PFSK-1 (cell line): Measurements from ENCODE around the genes CHEK1, PATE4 and DDX25.

DNA sequence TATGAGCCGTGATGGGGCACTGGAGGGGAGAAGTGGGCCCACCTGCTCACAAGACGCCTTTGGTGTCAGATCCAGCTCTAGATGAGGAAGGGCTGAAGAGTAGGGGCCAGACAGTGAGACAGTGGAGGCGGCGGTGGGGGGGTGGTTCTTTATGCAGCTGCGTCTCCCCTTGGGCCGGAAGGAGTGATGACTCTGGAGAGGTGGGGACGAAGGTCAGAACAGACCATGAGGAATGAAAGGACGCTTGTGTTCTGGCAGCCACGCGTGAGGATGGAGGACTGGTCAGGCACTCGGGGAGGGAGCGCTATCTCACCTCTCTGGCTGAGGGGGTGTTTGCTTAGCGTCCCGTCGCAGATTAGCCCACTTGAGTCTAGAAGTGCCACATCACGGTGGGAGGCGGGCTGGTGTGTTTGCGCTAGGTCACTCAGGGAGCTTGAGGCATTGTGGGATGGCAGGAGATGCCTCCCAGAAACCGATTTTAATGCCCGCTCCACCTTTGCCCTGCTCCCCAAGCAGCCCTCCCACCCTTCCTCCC is 97.6 kb downstream of the PKNOX2 start:
- RRBS, result no CpG with 5 or more reads among the region's 20 CpGs

- RRBS, result no CpG with 5 or more reads among the region's 13 CpGs
Observed at GRCh38 chr11:125401639-125402141, 94.4 kb downstream of the FEZ1 start.

DNA sequence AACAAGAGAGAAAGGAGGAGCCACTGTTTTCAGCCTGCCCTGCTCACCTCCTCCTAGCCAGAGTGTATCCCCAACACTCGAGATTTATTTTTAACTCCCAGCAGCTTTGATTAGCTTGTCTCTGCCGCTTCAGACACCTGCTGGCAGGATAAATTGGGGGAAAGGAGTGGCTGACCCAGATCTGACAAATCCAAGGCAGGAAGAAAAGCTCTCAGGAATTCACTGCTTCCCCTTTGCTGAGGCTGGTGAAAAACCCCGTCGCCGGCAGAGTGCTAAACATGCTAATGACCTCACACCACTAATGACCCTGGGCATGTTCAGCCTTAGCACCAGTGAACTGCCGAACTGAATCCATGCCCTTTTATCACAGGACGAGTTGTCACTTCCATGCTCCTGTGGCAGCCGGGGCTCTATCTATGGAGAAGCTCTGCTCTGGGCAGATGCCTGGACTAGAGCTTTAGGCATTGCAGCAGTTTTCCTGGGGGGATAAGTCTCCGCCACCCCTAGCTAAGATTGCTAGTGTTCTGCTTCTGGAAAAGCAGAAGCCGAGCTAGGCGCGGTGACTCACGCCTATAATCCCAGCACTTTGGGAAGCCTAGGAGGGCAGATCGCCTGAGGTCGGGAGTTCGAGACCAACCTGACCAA is 52.2 kb downstream of the FEZ1 start:
- RRBS, result no CpG with 5 or more reads among the region's 16 CpGs

DNA sequence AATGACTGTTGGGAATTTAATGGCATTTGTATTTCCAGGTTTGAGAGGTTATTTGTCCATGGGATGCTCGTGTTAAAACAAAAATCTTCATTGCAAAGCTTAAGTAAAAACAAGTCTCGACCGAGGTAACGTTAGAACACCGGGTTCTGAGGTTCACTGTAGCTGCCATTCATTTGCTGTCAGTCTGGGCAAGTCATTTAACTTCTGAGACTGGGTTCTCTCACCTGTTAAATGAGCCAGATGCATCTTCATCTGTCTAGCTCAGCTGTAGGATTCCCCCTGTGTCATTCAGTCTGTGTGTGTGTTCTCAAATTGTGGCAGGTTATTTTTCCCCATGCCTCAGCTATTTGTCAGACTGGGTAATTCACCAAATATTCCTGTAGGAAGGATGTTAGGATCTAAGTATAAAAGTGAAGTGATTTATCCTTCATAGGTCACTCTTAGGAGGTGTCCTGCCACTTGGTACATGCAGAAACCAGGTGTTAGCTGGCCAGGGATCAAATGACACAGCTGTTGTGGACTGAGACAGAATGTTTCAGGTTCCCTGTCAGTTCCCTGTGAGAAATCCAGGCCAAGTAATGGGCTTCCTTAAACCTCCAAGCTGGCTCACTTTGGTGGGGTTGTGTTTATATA is 905 bp downstream of the EI24 start:
- RRBS, result no CpG with 5 or more reads among the region's 5 CpGs

- RRBS, result 18% methylated on average over 3 of the region's 67 CpGs
Observed at GRCh38 chr11:125624968-125626033, at the start of gene CHEK1. Gene CHEK1, plus strand, starts transcription at chr11:125625163.

- RRBS, result no CpG with 5 or more reads among the region's 3 CpGs
Observed at GRCh38 chr11:125833060-125833479, at the start of gene PATE4. Gene PATE4, plus strand, starts transcription at chr11:125833316.

DNA sequence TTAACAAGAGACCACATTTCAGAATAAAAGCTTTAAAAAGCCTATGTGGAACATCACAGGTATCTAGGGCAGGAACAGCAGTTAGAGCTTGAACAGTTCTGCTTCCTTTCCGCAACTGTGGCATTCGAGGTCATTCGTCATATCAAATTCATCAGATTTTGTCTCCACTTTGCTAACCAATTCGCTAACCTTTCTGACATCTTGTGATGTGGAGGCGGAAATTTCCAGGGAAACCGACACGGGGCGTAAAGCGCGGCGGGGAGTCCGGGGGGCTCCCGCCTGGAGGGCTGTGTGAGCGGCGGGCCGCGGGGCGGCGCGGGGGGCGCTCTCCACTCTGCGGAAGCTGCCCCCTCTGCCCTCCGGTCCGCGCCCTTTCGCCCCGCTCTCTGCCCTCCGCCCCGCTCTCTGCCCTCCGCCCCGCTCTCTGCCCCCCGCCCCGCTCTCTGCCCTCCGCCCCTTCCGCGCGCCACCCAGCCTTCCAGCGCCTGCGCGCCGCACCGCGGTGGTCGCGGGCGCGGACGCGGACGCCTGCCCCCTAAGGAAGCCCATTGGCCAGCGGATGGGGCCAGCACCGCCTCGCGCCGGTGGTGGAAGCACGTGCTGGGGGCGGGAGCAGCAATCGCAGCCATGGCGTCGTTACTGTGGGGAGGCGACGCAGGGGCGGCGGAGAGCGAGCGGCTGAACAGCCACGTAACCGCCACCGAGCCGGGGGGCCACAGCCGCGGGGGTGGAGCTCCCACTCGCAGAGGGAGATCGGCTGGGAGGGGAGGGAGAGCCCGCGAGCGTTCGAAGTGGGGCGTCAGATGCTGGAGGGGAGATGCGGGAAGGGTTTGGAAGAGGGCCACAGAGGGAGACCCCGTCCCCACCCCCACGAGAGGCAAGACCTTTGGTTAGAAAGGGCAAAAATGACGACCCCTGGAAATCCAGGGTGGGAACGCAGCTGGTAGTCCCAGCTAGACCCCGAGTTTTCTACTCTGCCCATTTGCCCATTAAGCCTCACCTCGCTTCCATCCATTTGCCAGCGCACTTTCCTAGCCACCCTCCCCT is at the start of gene DDX25:
DDX25 (plus strand) TSS at position 618 of the 1,047 bp plus-strand sequence.
- RRBS, result 6% methylated on average over 6 of the region's 87 CpGs

- RRBS, result no CpG with 5 or more reads among the region's 5 CpGs
Observed at GRCh38 chr11:126060616-126061464, 1.8 kb downstream of the CDON start.

DNA sequence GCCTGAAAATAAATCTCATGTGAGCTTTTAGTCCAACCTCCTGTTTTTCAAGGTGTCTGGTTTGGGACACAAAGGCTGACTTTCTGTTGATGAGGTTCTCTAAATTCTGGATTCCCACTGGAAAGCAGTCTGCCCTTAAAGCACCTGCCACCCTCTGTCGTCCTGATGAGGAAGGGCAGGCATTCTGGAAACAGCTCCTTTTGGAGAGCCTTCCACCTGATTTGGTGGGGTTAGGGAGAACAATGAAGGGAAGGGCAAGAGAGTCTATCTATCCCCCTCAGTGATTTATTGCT is 1.1 kb downstream of the CDON start:
- RRBS, result no CpG with 5 or more reads among the region's 1 CpG

DNA sequence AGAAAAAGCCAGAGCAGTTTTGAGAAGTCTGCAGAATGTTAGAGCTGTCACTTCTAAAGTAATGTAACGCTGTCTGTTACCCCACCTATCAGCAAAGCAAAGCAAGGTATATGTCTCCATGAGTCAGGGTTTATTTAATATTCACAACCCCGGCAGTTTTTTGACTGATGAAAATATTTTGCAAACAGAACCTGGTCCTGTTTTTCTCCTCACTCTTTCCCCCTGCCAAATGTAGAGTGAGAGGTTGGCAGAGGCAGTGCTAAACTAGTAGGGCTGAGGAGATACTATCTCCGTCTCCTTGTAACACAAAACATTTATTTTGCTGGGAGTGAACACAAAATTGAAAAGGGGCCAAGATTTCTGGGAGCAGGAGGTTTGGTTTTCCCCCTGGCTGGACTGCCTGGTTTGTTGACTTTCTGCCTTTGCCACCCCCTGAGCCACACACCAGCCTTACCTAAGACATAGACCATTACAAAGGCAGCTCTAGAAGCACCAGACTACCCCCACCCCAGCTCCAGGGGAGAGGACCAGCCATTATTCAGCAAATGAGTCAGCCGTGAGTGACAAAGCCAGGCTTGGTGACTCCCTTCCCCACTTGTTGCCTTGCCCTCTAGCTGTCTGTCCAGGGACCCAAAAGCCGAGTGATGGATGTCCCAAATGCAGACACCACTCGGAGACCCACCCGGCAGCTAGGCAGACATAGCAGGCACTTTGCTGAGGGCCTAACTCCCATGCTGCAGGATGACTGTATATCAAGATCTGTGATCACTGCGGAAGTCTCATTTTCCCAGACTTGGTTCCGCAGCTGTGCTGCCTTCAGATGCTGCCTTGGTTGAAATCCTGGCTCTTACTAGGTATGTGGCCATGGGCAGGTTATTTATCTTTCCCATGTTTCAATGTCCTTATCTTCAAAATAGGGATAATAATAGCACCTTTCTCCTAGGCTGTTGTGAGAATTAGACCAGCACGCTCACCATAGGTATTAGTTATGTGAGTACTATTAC is 17.6 kb upstream of the CDON start:
- RRBS, result no CpG with 5 or more reads among the region's 10 CpGs

GRCh38 chr11:126104367-126104858 is 41.7 kb upstream of the CDON start:
- RRBS, result 25% methylated on average over 3 of the region's 7 CpGs

DNA sequence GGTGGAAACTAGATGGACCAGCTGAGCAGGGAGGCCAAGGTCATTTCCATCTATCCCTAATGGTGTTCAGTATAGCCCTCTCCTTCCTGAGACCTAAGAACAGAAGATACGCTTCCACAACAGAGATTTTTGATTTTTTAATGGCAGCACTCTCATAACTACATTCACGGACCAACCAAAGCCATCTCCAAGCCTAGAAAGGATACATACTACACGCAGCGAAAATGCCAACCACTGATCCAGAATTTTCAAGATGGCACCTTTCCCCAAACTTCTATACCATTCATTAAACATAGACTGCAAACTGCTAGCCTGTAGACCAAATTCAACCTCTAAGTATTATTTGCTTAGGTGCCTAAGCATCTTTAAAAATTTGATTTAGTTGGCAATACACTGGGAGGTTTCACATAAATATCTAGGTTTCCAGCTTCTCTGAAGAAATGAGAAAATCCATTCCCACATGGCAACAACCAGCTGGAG is 9.1 kb downstream of the RPUSD4 start:
- RRBS, result no CpG with 5 or more reads among the region's 4 CpGs

GRCh38 chr11:126266912-126267459 is 1.7 kb downstream of the SRPRA start:
- RRBS, result no CpG with 5 or more reads among the region's 4 CpGs

DNA sequence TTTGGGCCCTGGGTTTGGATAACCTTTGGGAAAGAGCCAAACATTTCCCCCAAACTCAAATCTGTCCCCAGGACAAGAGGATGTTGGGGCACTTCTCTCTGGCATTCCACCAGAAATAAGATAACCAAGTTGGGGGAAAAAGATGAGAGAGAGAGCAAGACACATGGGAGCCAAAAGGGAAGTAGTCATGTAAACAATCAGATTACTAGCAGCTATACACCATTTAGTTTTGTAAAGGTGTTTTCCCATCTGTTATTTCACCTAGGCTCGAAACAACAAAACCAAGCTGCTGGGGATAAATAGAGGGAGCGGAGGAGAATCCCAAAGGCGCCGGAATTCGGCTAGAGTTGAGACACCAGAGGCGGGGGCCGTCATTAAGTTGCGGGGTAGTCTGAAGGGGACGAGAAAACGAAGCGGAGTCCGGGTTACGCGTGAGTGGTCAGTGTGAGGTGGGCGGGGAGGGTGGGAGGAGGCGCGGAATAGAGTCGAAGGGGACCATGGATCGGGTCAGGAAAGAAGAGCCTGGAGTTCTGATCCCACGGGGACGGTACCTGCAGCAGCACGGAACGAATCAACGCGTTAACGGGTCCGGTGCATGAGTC is 457 bp downstream of the SRPRA start:
- RRBS, result 1% methylated on average over 8 of the region's 27 CpGs

DNA sequence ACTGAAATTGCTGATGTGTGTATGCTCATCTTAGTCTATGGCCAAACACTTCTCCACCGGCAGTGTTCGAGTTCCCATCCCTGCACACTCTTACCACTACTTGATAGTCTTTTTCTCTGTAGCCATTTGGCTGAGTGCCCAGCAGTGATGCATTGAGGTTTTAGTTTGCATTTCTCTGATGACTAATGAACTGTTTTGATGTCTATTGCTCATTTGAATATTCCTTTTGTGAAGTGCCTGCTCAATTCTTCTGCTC is 1.9 kb downstream of the TIRAP start:
- RRBS, result no CpG with 5 or more reads among the region's 2 CpGs

GRCh38 chr11:126318608-126319812 is 15.2 kb downstream of the DCPS start:
- RRBS, result no CpG with 5 or more reads among the region's 16 CpGs

DNA sequence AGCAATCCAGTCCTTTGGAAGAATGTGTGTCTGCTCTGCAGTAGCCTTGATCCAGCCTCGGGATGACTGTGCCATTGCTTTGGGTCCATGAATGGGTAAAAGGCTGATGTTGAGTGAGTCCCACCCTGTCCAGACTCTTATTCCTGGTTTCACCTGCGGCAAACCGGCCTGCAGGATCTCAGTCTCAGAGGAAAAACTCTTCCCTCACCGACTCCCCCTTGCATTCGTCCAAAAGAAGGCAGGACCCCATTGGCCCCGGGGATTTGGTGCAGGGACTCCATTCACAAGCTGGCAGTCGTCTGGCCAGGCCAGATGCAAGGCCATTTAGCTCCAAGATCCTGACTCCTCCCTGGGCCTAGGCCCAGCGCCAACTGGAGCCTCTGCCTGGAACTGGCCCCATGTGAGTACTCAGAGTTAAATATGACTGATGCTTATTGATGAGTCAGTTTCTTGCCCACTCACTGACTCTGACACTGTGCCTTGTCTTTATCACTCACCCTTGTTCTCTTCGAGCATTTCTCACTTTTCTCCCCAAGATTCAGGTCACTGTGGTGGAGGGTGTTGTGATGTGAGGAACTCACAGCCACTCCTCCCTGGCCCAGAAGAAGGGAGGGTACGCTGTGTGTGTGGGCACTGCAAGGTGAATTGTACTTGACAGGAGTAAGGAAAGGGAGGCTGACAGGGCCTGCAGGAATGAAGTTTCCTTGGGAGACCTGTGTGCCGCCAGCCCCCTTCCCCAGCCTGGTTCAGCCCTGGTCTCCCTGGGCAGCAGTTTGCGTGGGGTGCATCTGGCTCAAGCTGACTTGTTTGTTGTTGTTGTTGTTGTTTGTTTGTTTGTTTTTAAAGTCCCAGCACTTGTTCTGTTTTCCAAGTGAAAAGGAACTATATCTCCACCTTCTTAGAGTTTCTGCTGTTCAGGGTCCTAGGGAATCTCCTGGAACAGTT is 23.3 kb upstream of the ST3GAL4 start:
- RRBS, result 51% methylated on average over 3 of the region's 12 CpGs

- RRBS, result no CpG with 5 or more reads among the region's 10 CpGs
Observed at GRCh38 chr11:126366840-126367481, 11.5 kb downstream of the ST3GAL4 start.

DNA sequence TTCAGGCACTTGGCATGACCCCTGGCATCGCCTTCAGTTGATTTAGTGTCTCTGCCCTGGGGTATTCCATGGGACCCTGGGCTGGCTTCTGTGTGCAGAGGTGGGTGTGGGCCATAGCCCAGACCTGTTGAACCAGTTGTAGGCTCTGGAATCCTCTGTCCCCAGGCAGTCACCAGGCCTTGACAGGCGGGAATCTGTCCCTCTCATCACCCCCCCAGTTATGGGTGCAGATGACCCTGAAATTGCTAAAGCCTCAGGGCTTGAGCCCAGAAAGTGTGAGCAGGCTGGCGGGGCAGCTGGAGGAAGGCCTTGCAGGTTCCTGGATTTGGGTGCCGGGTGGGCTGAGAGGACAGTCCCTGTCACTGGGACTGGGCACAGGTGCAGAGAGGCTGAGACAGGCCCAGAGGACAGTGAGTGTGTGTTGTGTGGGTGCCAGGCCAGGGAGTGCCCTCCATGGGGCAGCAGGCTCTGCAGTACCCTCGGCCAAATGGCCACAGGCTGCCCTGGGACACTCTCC is 27.2 kb downstream of the ST3GAL4 start:
- RRBS, result no CpG with 5 or more reads among the region's 5 CpGs

DNA sequence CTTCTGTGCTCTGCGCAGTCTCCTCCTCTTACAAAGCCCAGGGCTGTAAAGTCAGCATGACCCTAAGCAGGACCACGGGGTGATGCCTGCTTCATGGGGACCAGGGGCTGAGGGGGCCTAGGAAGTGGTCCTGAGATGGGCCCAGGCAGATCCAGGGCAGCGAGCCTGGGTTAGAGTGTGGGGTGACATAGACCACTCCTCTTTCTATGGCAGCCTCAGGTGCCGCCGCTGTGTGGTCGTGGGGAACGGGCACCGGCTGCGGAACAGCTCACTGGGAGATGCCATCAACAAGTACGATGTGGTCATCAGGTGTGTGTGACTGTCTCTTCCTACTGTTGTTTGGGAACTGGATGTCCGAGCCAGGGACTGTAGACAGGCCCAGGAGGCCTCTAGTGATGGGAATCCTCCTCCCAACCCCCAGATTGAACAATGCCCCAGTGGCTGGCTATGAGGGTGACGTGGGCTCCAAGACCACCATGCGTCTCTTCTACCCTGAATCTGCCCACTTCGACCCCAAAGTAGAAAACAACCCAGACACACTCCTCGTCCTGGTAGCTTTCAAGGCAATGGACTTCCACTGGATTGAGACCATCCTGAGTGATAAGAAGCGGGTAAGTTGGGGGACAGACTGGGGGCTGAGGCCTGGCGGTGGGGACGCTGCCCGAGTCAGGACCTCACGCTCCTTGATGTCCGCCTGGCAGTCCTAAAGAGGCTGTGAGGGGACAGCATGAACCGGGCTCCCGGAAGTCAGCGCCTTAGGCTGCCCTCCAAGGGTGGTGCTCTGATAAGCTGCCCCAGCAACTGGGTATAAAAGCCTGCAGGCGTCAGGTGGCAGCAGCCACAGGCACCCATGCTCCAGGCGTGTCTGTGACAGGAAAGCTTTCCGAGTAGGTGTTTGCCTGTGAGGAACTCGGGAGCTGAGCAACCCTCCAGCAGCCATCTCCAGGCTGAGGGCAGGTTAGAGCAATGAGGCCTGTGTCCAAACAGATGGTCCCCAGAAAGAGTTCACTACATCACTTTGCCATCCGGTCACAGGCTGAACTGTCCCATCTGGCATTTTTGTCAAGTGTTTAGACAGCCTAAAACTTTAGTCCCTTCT is 52.7 kb downstream of the ST3GAL4 start:
- RRBS, result no CpG with 5 or more reads among the region's 29 CpGs